ENCODE measurements around a stretch of chr9.

GRCh38 chr9:133865366-133866246 is 126.5 kb downstream of the VAV2 start:
- PRO-cap = no peak

- PRO-cap = no peak
These were observed 99.7 kb downstream of the VAV2 start for GRCh38 chr9:133892449-133892881.

DNA sequence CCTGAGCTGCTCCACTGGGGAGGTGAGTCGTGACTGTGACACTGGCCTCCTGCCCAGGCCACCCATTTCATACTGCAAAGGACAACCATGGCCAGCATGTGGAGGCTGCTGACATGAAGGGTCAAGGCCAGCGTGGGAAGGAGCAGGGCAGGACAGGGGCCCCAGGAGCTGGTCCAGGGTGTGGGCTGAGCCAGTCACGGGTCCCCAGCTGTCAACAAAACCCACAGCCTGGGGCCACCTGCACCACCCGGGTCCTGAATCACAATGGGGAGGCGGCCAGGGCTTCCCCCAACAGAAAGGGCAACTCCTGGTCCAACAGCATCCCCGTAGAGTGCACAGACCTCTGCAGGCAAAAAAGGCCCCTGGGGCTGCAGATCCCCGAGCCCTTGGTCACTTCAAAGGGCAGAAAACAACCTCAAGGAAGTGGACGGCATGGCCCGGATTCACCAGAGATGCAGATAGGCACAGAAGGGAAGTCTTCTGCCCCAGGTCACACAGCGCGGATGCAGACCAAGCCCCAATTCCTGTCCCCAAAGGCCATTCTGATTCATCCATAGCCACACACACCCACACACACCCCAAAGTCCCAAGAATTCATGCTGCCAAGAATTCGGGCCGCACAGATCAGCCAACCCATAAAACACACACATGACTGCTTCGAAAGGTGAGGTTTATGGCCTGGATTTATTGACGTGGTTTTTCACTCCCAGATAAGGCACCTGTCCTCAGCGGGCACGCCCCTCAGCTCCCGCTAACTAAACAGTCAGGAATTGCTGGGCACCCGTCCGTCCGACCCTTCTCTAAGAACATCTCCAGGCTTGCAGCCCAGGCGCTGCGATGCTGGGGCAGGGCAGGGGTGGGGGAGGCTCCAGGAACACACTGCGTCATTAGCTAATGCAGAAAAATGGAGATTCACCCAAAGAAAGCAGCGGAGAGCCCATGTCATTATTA is 20.3 kb downstream of the VAV2 start:
- PRO-cap = no peak

- PRO-cap = no peak
These were observed 14.8 kb downstream of the BRD3OS start for GRCh38 chr9:134040006-134040484.

DNA sequence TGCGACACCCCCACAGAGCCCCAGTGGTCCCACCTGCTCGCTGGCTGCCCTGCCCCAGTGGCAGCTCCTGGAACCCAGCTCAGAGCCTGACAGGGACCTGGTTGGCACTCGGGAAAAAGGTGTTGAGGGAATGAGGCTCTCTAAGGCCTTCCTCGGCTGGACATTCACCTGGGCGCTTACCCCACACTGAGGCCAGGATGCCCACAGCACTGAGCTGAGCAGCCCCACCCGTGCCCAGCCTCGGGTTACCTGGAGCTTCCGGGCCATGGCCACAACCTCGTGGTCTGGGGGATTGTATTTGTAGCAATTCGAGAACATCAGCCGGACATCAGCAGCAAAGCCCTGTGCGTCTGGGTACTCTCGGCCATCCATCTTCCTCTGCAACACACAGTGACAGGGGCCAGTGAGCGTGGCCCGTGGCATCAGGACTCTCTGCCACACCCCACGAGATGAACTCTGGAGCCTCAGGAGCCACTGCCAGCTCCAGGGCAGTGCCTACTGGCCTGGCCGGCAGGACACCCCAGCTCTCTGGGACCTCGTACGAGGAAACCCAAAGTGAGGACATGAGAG is 19.8 kb downstream of the BRD3OS start:
- PRO-cap = no peak

- PRO-cap = no peak
These were observed 11.9 kb downstream of the BRD3 start for GRCh38 chr9:134055454-134056754.

DNA sequence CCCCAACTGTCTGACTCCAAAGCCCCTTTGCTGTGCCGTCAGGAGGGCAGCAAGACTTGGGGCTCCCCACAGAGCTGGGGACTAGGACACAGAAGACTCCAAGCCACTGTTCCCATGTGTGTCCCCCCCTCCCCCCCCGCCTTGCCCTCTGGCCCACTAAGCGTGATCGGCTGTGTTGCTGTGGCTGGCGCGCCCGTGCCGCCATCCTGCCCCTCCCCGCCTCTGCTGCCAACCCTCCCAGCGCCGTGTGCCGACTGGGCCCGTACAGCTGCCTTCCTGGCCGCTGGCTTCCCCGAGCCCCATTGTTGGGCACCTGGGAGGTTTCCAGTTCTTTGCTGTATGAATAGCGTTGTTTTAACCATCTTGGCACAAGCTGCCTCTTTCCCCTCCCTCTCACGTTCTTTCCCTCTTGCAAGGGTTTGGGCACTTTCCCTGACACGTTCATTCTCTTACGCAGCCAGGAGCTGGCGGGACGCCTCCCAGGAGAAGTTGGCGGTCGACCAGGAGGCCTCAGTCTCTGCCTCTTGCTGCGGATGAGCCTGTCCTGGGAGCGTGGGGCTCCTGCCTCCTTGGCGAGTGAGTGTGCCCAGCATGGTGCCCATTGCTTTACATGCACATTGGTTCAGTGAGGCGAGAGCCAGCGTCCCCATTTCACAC is 43.2 kb upstream of the RXRA start:
- PRO-cap = no peak

DNA sequence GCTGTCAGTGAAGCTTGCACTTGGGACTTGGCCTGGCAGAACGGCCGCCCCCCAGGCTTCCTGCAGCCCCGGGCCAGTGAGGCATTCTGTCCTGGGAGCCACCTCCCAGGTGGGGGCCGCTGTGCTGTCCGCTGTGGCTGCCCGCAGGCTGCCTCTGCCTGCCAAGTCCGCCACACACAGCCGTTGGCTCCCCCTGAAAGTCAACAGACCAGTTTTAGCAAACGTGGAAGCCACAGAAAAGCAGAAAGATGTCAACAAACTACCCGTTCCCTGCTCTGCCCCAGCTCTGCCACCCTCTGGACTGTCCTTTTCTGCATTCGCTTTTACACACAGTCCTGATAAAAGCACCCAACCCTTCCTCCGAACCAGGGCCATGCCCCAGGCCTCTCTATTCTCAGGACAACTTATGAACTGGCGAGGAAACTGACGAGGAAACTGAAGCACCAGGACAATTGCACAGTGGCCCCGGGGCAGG is 39.6 kb upstream of the RXRA start:
- PRO-cap = no peak

GRCh38 chr9:134294195-134294796 is 32.0 kb upstream of the RXRA start:
- PRO-cap = no peak

DNA sequence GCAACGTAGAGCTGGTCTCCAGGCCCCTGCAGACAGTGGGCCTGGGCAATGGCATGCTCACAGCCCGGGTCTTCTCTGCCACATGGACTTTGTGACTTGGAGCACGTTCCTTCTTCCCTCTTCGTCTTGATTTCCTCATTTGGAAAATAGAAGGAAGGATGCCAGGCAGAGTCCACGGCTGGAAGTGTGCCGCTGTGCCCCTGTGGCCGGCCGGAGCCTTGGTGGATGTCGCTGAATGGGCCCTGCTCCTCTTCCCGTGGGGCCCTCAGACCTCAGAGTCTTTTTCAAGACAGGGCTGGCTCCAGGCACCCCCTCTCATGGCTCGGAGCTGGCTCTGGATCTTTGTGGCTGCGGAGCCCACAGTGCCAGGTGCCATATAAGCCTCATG is 10.1 kb downstream of the RXRA start:
- PRO-cap = no peak

- PRO-cap = no peak
These were observed 15.3 kb downstream of the RXRA start for GRCh38 chr9:134341315-134342219.

DNA sequence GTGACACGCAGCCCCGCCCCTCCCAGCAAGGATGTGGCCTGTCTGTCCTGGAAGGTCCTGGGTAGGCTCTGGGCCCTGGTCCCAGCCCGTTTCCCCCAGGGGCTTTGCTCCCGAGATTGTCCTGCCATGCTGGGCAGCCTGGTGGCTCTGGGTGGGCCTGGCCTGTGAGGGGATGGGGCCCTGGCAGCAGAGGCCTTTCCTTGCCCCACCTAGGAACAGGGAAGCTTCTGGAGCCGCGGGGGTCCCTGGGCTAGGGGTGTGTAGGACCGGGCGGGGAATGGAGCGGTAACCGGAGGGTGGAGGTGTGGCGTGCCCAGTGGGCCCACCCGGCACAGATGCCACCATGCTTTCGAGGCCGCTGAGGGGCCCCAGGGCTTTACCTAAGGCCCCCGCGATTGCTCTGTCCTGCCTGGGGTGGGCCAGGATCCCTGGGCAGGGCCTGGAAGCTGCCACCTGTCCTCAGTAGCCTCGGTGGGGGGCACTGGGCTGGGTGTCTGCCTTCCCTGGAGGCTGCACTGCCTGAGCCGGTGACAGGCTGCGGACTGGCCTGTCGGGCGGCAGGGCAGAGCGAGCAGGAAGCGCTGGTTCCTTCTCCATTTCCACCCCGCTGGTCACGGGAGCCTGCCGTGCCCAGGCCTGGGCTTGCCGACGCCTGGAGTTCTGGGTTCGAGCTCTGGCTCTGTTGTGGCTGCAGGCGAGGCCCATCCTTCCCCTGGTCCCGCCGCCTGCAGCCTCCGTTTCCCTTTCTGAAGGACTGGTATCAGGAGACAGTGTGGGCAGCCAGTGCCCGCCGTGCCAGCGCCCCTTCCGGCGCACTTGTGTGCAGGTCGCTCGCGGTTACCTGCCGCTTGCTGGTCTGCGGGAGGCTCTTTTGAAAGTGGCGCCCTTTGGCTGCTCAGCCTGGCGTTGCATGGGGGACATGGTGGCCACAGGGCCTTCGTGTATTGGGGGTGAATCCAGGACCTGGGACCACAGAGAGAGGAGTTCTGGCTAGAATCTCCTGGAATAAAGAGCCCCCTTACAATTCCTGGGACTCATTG is 33.8 kb downstream of the RXRA start:
- PRO-cap = bidirectional peak, plus-strand start at position 550 of the sequence, minus-strand start at position 544 of the sequence

GRCh38 chr9:134360785-134361736 is 34.8 kb downstream of the RXRA start:
- PRO-cap = no peak

DNA sequence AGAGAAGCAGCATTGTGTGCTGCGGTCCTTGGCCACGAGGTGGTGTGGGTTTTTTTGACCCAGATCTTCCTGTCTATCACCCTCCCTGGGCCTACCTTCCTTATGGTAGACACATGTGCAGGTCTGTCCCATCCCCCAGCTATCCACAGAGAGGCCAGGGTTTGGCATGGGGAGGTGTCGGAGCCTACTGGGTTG is 47.1 kb downstream of the RXRA start:
- PRO-cap = no peak

DNA sequence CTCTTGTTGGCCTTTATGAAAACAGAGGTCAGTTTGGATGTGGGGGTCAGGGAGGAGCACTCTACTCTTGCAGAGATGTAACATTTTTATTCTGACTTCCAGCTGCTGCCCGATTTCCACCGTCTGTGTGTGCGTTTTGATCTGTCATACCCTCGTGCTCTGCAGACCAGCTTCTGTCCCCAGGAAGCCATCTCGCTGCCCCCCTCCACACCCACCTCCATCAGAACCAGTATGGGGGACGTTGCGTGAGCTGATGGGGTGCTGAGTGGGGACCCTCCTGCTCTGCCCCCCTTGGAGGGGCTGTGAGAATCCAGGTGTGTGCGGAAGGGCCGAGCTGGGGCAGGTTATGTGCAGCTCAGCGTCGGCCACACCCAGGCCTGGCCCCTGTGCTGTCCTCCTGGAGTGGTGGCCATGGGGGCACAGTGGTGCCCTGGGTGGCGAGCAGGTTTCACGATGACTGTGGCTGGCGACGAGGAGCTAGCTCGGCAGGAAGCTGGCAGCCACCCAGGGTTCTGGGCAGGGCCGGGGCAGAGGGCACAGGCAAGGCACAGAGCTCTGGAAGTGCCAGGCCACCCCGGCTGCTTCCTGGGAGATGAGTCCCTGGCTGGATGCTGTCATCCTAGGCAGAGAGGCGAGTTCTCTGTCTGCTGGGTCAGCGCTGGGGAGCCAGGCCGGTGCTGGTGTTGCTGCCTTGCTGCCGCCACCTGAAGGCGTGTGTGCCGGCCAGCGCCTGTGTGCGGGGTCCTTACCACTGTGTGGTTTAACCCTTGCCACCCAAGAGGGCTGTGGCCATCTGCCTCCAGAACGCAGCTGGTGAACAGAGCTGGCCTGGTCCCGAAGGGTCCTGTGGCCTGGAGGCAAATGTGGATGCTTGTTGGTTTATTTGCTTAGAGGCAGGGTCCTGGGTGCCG is 51.6 kb downstream of the RXRA start:
- PRO-cap = no peak

GRCh38 chr9:134378828-134379581 is 52.8 kb downstream of the RXRA start:
- PRO-cap = no peak

- PRO-cap = no peak
These were observed 65.0 kb downstream of the RXRA start for GRCh38 chr9:134391276-134391646.

- PRO-cap = no peak
These were observed 95.8 kb downstream of the RXRA start for GRCh38 chr9:134422006-134422464.

DNA sequence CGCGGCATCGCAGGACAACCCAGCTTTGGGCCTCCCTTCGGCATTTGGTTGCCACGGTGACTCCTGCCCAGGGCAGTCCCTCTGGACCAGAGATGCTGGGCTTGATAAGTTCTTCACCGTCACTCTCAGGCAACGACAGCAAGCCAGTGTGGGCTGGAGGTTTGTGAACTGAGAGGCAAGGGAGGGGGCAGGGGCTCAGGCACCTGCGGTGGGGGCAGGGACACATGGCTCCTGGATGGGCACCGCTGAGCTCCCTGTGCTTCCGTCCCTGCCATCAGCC is 116.3 kb downstream of the RXRA start:
- PRO-cap = unidirectional peak, plus-strand start at position 169 of the sequence

DNA sequence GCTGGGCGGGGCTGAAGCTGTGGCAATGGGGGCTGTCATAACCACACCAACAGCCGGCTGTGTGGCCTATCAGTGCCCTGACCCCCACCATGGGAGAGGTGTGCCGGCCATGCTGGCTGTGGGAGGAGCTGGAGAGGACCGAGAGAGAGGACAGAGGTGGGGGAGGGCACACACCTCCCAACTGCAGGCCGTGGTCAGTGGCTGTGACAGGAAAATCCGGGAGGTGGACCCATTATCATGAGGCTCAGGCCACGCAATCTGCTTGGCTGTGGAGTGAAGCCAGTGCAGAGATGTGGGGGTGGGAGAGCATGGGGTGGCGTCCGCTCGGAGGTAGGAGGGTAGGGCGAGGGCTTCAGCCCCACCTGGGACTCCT is 136.0 kb downstream of the RXRA start:
- PRO-cap = no peak

All from left lung (tissue), 1 donor.